Suprapubic skin (tissue), 4 donors: Measurements from ENCODE around the genes CACNA1E, TEDDM1, RNASEL, SHCBP1L and LAMC1.

DNA sequence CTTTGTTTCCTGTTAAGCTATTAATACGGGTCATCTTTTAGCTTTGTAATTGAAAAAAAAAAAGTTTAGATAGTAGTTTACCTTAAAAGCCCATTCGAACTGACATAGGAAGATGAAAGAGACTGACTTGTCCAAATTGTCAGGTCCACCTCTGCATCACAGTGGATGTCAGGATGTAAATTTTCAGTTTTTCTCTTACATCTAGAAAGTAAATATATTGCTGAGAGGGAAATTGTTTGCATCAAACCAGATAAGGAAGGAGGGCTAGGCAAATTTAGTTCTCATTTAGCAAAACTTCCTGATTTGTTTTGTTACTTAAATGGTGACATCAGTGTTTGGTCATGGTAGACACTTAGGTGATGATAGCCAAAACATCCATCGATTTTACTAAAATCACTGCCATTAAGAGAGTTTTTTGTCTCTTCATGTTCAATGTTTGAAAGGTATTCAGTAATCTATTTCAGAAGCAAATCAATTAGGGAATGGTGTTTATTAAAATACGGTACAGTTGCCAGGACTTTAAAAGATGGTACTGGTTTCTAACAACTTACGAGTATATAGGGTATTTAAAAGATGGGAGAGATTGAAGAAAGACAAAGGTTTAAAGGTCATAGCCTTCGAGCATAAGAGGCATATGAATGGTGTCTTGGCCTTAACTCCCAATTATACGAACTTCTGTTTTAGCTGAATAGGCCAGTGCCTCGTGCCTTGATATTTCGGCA lies 2.9 kb downstream of the IER5 start:
- PRO-cap, result no peak
- RAMPAGE, long total RNA, 4 experiments, result no peak in any of the 4 experiments

DNA sequence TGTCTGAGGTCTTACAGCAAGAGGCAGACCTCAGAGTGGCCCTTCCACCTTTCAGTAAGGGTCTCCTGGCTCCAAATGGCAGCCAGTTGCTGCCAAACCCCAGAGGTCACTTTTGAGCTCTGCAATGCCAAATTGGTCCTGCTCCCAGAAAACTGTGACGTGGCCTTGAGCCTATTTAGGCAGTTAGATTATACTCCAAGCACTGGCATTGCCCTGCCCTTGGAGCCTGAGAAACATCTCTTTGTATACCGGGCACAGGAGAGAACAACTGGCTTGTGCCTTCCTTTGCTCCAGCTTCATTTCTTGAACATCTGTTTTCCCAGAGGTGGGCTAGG lies 134.5 kb downstream of the IER5 start:
- PRO-cap, result no peak
- RAMPAGE, long total RNA, 4 experiments, result no peak in any of the 4 experiments

DNA sequence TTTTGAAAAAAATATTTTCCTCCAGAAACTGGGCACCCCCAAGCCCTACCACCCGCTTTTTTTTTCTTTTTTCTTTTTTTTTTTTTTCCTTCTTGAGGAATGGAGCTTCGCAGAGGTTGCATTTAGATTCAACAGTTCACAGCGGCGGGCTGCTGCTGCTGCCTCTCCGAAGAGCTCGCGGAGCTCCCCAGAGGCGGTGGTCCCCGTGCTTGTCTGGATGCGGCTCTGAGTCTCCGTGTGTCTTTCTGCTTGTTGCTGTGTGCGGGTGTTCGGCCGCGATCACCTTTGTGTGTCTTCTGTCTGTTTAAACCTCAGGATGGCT lies at the start of gene CACNA1E:
Gene CACNA1E (plus strand): TSS at position 89 of the 322 bp plus-strand sequence.
- PRO-cap, result no peak
- RAMPAGE, long total RNA, 4 experiments, result no peak in any of the 4 experiments

DNA sequence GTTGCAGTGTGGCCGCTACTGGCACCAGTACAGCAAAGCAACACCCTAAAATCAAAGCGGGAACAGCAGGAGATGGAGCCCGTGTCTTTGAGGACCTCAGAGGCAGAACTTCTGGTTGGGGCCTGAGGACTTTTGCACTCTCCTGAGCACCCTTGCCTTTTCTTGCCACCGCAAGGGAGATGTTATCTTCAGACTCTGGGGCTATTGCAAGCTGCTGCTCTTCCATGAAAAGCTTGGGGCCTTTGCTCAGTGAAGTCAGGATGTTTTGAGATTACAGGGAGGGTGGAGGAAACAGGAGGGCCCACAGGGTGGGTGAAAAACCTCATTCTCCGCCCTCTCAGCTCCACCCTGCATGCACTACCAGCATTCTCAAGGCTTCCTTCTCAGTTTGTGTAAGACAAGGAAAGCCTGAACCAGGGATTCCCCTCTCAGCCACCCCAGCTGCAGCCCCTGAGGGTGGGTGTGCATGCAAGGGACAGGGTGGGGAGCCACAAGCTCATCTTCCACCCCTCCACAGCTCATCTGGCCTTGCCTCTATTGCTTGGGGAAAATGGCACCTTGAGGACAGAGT lies 25.8 kb upstream of the ZNF648 start:
- PRO-cap, result bidirectional peak, plus-strand start at position 386 of the sequence, minus-strand start at position 244 of the sequence
- RAMPAGE, long total RNA, 4 experiments, result no peak in any of the 4 experiments

GRCh38 chr1:182171124-182171485 lies 109.6 kb upstream of the ZNF648 start:
- PRO-cap, result no peak
- RAMPAGE, long total RNA, 4 experiments, result no peak in any of the 4 experiments

GRCh38 chr1:182191846-182192247 lies 130.3 kb upstream of the ZNF648 start:
- PRO-cap, result no peak
- RAMPAGE, long total RNA, 4 experiments, result no peak in any of the 4 experiments

DNA sequence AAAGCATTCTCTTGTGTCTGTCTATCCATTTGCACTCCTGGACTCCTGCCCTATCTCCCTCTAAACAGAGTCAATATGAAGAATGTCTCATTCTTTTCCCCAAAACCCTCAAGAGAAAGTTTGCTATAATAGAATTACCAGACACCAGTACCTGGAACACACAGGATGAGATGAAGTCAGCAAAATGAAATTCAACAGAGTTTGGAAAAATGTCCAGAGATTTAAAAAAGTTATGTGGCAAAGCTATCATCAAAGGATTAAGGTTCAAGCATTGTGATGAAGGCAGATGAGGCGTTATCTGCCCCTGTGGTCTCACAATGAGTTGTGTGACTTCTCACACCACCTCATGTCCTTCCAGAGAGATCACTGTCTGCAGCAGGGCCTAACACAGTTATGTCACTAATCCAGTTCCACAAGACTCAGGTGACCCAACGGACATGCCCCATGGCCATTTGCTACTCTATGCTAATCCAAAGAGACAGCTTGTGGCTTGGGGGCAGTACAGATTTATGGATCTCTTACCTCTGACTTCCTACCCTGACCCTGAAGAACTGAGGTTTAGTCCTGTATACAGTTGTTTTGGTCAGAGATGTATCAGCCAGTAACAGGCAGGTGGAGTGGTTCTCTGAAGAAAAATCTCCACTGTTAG lies 147.3 kb downstream of the GLUL start:
- PRO-cap, result no peak
- RAMPAGE, long total RNA, 4 experiments, result no peak in any of the 4 experiments

GRCh38 chr1:182259124-182259474 lies 132.5 kb downstream of the GLUL start:
- PRO-cap, result no peak
- RAMPAGE, long total RNA, 4 experiments, result no peak in any of the 4 experiments

DNA sequence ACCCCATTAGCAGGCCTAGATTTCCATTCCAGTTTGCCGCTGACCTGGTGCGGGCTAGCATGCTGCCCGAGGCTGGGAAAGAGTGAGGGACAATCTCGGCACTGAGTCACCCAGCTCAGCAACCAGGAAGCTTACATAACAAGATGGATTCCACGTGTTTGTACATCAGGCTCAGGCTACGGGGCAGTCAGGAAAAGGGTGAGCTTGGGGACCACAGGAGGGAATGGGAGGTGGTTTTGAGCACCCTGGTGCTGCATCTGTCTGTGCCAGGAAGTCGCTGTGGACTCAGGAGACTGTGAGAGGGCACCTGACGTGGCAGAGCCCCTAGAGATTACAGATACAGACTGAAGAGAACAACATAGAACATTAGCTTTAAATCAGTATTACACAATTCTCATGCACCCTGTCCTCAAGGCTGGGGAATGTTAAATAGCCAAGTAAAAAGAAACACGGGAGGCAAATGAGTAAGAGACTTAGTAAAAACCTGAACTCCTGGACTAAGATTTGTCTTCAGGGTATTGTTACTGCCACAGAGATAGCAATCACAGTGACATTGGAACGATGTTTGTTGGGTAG lies 51.2 kb downstream of the GLUL start:
- PRO-cap, result no peak
- RAMPAGE, long total RNA, 4 experiments, result no peak in any of the 4 experiments

DNA sequence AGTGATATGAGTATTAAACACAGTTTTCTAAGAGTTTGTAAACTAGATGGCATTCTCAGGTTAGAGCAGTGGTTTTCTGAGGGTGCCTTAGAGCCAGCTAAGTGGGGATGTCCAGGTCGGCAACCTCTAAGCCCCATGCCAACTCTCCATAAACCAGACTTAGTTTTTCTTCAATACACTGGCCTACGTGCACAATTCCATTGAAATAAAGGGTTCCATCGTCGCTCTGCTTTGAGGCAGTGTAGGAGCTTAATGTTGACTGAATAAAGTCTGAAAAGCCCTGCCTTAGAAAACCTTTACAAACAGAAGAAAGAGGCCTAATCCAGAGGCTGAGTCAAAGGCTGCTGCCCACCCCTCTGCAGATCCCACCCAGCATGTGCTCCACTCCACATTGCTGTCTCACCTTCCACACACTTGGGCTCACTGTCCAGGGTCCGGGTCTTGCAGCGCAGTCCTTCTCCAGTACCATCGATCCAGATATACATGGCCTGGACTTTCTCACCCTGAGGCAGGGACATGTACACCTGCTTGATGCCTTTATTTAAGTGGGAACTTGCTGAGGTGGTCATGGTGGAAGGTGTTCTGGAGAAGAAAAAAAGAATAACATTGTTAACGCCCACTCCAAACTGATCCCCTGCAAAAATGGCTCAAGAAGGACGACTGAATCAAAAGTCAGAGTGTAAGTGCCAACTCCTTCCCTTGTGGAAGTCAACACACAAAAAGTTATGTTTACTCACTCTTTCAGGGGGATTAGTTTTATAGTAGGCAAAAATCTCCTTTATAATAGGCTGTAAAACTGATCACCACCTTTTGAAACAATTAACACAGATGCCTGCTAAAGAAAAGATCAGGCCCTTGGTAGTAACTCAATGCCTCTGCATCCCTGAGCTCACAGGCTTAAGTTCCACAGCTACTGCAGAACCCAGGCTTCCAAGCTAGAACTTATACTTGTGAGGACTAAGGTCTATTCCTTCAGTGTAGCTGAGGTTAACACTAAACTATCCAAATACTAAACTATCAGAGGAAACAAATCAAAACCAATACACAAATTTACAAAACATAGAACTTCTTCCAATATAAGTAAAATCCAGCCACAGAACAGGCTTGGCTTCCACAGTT lies 3.1 kb downstream of the GLUL start:
- PRO-cap, result no peak
- RAMPAGE, long total RNA, 4 experiments, result no peak in any of the 4 experiments

DNA sequence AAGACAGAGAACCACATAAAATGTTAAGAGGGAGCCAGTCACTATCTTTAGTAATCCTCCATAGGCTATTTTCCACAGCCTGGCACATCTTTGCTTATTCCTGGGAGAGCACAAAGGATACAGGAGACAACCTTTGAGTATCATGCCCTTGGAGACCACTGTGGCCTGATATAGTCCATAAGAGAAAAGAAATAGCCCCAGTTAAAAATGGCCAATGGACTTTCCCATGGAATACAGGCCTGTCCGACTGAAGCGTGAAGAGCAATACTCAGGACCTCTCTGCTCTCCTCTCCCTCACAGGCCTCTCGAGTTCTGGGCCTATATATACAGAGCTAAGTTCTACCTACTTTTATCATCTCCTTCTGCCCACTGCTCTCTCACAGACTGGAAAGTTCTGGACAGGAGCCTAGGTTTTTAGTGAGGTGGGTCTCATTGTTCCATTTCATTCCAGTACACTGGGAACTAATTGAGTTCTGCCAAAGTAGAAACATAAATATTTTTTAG lies at the start of gene TEDDM1:
Gene TEDDM1 (minus strand): TSS at position 326 of the 504 bp plus-strand sequence.
- PRO-cap, result no peak
- RAMPAGE, long total RNA, 4 experiments, result no peak in any of the 4 experiments

DNA sequence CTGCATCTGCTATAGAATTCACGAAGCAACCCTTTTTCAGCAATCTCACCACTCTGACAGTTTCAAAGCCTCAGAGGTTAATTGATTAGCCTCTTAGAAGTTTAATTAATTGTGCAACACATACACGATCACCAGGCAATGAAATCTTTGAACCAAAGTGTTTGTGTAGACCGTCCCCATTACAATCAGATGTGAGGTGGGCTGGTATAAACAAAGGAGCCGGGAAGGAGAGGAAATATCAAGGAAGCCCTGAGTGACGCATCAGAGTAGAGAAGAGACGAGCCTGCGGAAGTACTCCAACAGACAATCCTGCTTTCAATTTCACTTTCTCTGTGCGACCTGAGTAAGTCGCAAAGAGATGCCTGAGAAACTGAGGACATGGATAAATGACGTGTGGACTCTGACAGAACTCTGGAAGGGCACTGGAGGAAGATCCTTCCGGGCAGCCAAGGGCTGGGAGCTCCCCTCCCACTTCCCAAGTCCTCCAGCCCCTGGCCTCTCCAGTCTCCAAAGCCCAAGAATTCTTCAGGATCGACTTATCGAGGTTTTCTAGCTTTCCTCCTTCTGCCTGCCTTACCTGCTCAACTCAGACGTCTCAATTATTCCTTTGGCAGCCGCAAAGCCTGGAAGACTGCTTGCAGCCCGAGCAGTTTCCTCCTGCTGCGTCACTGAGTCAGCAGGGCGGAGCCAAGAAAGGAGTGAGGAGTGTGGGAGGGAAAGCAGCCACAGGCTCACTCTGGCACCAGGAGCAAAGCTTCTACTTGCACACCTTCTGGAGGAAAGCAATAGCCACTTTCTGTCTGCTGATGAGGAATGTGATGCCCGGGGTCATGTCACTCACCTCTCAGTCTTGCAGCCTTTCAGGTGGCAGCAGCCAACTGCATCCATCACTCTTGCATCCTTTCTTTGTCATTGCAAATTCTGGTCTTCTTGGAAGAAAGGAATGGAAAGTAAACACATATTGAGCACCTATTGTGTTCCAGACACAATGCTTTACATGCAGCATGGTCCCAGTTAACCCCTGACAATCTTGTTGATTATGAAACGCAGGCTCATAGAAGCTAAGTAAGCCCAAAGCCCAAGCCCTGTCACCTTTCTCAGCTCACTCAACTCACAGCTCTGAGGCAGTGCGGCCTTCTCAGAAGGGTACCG lies at the start of gene RNASEL:
Gene RNASEL (minus strand): TSS at position 667 of the 1,152 bp plus-strand sequence.
- PRO-cap, result unidirectional peak, minus-strand start at position 601 of the sequence; unidirectional peak, minus-strand start at position 667 of the sequence
- RAMPAGE, long total RNA, 4 experiments, result start-site peak on the minus strand in 1 of 4 experiments, centred at position 665 of the sequence, 94 reads per replicate

DNA sequence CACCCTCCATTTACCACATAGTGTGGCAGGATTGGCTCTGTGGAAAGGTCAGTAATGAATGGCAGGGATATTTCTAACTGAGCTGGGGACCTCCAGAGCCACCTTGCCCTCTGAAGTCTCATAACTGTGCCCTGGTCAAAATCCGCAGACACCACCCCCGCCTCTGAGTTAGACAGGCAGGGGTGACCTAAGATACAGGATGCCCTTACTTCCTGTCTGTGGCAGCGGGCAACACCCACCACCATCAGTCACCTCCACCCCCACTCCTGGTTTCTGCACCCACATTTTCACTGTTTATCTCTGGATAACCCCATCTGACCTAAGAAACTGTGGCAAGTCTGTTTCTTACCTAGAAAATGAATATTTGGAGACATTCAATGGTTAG lies 25.5 kb upstream of the RGS16 start:
- PRO-cap, result no peak
- RAMPAGE, long total RNA, 4 experiments, result no peak in any of the 4 experiments

DNA sequence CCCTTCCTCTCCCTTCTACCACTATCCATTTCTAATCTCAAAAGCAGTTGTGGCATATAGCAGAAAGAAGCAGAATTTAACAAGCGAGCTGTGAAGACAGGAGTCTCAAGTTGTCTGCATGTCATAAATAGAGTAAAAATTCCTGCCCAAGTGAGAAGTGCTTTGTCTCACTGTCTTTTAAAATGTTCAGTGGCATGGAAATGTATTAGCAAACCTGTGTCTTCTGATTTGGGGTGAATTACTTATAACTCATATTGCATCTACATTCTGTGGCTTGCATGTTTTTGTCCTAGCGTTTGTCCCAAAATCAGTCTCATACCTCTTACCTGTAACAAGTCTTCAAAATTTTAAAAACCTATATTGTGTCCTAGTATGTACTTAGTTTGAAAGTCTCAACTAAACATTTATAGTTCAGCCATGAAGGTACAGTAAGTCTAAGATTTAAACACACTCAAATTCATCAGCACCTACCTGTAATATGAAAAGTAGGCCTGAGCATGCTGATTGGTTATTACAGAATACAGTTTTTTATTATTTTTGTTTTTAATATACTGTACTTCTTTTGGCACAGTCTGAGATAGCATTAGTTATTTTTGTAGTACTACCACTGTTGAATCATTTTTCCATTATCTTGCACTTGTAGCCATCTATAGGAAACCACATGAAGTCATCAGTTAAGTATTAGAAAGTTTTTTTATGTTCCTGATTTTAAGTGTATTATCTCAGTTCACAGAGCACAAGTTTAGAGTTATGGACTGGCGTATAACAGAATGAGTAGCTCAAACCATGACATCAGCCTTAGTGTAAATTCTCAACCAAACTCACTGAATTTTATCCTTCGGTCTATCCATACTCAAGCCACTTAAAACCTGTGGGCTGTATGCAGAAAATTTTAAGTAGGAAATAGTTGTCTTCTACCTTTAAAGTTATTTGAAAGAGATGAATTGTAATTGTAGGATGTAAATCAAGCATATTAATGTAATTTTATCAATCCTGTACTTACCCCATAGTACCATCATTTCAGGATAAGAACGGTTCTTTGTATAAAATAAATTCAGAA lies 22.7 kb downstream of the DHX9 start:
- PRO-cap, result no peak
- RAMPAGE, long total RNA, 4 experiments, result no peak in any of the 4 experiments

GRCh38 chr1:182953051-182953340 lies at the start of gene SHCBP1L:
SHCBP1L (minus strand) TSS chr1:182953166.
- PRO-cap, result no peak
- RAMPAGE, long total RNA, 4 experiments, result no peak in any of the 4 experiments

DNA sequence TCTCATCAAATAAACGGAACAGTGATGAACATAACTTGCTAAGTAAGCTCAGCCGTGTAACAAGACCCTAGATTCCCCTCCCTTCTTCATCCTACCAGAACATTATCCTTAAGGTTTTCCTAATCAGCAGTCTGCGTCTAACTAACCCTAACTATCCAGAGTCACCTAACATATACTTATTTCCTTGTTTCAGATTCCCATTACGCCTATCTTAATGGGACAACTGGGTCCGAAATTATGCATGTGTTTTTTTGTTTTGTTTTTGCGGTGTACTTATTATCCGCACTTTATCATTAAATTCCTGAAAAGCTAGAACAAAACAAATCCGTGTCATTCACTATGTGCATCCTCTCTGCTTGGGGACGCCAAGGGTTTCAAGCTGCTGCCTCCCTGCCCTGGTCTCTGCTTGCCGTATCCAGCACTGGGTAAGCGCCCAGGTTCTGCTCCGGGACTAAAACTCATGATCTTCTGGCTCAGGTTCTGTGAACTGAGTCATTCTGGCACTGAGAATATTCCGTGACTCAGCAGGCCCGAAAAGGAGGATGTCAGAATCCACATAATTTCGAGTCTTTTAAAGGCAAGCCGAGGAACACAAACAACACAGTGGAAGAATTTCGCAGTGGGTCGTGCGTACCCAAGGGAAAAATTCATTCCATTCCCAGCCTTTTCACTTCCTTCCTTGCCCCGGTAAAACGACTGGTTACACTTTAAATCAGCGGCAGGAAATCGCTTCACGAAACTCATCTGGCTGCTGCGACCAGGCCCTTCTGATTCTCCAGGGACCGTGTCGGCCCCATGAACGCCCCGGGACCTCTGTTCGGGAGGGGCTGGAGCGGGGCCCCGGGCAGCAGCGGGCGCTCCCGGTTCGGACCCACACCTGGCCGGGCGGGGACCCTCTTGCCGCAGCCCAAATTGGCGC lies 976 bp upstream of the LAMC1 start:
- PRO-cap, result bidirectional peak, plus-strand start at position 603 of the sequence, minus-strand start at position 423 of the sequence
- RAMPAGE, long total RNA, 4 experiments, result no peak in any of the 4 experiments

DNA sequence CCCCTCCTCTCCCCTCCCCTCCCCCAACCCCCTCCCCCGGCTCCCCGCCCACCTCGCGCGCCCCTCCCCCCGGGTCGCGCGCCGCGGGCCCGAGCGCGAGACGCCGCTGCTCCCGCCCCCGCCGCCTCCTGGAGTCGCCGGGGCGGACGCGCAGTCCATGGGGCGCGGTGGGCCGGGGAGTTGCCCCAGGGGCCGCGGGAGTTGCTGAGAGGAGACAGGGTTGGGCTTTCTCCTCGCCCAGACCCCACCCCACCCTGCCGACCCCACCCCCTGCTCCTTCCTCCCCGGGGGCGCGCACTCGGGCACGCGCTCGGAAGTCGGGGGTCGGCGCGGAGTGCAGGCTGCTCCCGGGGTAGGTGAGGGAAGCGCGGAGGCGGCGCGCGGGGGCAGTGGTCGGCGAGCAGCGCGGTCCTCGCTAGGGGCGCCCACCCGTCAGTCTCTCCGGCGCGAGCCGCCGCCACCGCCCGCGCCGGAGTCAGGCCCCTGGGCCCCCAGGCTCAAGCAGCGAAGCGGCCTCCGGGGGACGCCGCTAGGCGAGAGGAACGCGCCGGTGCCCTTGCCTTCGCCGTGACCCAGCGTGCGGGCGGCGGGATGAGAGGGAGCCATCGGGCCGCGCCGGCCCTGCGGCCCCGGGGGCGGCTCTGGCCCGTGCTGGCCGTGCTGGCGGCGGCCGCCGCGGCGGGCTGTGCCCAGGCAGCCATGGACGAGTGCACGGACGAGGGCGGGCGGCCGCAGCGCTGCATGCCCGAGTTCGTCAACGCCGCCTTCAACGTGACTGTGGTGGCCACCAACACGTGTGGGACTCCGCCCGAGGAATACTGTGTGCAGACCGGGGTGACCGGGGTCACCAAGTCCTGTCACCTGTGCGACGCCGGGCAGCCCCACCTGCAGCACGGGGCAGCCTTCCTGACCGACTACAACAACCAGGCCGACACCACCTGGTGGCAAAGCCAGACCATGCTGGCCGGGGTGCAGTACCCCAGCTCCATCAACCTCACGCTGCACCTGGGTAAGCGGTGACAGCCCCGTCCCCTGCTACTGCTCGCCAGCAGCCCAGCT lies at the start of gene LAMC1:
Gene LAMC1 (plus strand): TSS at position 295 of the 1,059 bp plus-strand sequence.
- PRO-cap, result bidirectional peak, plus-strand start at position 153 of the sequence, minus-strand start at position 130 of the sequence; bidirectional peak, plus-strand start at position 953 of the sequence, minus-strand start at position 759 of the sequence
- RAMPAGE, long total RNA, 4 experiments, result start-site peak on the plus strand in 1 of 4 experiments, centred at position 821 of the sequence, 19 reads per replicate

DNA sequence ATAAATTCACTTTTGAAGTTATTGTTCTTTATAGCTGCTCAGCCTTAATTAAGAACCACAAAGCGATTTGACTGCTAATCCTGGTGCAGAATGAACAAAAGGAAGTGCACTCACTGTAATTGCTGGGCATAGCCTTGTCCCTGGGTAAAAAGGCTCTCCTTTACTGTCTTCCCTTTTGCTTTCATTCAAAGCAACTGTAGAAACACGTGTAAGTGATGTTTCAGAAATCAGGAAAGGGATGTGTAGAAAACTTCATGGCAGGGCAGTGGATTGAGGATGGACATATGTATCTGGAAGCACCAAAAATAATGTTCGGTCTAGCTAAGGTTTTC lies 1.4 kb downstream of the LAMC1 start:
- PRO-cap, result no peak
- RAMPAGE, long total RNA, 4 experiments, result no peak in any of the 4 experiments

DNA sequence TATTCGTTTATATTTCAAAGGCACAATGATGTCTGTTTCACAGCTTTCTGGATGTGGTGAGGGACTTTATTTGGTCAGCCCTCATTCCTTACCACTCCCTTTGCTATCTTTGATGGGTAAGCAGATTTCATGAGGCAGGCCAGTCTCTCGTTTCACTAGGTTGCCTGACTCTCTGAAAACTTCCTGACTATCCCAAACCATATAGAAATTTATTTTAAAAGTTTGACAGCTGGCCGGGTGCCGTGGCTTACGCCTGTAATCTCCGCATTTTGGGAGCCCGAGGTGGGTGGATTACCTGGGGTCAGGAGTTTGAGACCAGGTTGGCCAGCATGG lies 34.0 kb downstream of the LAMC1 start:
- PRO-cap, result no peak
- RAMPAGE, long total RNA, 4 experiments, result no peak in any of the 4 experiments

DNA sequence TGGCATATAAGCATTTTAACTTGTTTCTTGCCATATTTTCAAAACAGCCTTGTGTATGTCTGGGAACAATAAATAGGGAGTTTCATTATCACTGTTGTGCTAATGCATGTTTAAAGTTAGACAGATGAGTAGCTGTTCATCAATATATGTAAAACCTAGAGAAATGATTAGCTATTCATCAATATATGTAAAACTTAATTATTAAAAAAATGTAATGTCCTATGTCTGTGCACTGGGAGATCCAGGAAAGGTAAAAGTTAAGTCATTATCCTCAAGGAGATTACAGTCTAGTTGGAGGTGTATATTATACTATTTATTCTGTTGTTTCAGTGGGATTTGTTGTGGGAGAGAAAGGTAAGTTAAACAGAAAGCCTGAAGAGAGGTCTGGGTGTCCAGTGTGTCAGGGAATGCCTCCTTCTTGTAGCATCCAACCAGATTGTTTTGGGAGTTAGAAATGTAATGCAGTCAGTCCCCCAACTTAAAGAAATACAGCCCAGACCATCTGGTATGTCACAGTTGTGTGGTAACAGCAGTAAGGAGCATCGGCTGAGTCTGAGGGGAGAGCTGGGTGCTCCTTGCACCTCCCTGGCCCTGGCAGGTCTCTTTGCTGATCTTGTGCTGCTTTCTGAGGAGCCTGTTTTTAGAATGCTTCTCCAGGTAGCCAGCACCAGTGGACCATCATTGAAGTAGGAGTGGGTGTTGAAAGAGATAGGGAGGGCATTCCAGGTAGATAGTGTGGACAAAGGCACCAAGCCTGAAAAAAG lies 46.2 kb downstream of the LAMC1 start:
- PRO-cap, result no peak
- RAMPAGE, long total RNA, 4 experiments, result no peak in any of the 4 experiments